Subcutaneous adipose tissue (tissue), 3 donors: ENCODE measurements around a stretch of chr22.

DNA sequence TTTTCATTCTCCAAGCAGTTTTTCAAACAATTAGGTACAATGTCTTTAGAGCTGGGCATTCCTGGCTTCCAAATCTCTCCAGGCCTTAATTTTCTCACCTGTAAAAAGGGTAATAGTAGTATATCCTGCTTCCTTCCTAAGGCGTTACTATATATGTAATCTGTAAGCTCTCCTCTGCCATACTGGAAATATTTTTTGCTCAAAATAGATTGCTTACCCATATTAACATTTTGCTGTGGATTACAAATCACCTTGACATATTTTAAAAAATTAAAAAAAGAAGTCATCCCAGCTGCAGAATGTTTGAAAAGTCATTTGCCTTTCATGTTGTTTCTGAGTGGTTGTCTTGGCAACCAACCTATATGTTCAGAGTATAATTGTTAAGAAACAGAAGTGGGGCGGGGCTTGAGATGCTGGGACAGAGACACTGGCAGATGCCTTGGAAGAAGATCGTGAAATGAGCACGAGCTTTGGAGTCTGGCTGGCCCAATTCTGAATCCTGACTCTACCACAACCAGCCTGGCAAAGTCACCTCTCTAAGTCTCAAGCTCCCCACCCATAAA lies 348.3 kb downstream of the LARGE1 start:
- PRO-cap: no peak
- RAMPAGE, long total RNA, 3 experiments: no peak in any of the 3 experiments

- PRO-cap: no peak
- RAMPAGE, long total RNA, 3 experiments: no peak in any of the 3 experiments
Observed at GRCh38 chr22:33659009-33659171, 261.4 kb downstream of the LARGE1 start.

- PRO-cap: no peak
- RAMPAGE, long total RNA, 3 experiments: no peak in any of the 3 experiments
Observed at GRCh38 chr22:33875081-33876083, 44.9 kb downstream of the LARGE1 start.

GRCh38 chr22:33889747-33890196 lies 30.5 kb downstream of the LARGE1 start:
- PRO-cap: no peak
- RAMPAGE, long total RNA, 3 experiments: no peak in any of the 3 experiments

- PRO-cap: unidirectional peak, plus-strand start at chr22:33918000; unidirectional peak, plus-strand start at chr22:33918258
- RAMPAGE, long total RNA, 3 experiments: start-site peak on the minus strand in 1 of 3 experiments, at chr22:33917691-33918613 at its widest, 7 reads per replicate
Observed at GRCh38 chr22:33917799-33918438, 2.4 kb downstream of the LARGE1 start.

DNA sequence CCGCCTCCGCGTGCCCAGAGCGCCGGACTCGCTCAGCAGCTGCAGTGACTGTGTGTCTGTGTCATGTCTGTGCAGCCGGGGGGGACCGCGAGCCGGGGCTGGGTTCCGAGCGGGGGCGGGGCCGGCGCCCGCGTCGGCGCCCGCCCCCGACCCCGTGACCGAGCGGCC lies 568 bp upstream of the LARGE1 start:
- PRO-cap: bidirectional peak, plus-strand start outside the sequence, minus-strand start at position 50 of the sequence
- RAMPAGE, long total RNA, 3 experiments: no peak in any of the 3 experiments

- PRO-cap: no peak
- RAMPAGE, long total RNA, 3 experiments: no peak in any of the 3 experiments
Observed at GRCh38 chr22:35104090-35104438, 38.1 kb downstream of the ISX start.

DNA sequence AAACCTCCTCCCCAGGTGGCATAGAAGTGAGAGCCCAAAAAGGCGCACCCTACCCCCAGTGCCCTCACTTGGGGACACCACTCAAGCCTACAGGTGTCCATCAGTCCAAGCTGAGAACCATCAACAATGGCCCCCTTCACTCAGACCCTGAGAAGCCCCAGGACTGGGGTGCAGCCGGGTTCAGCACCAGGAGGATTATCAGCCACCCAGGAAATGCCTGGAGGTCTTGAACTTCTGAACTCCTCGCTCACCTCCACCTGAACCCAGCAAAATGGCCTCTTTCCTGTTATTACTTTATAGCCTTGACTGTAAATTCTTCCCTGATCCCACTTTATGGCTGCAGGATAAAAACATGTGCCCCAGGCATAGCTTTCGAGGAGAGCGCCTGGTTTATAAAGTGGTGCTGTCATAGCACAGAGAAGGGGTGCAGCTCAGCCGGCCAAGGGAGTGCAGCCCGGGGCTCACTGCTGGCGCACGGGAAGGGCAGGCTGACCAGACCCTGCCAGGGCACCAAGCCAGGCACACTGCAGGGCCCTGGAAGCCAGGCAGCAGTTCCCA lies 50.7 kb downstream of the ISX start:
- PRO-cap: no peak
- RAMPAGE, long total RNA, 3 experiments: no peak in any of the 3 experiments

DNA sequence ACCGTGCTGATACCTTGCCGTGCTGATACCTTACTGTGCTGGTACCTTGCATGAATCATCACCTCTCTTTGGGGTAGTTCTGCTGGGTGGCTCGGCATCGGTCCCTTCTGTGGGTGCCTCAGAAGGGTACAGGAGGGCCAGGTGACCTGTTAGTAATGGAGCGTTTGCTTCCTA lies 17.0 kb downstream of the TOM1 start:
- PRO-cap: no peak
- RAMPAGE, long total RNA, 3 experiments: no peak in any of the 3 experiments

- PRO-cap: no peak
- RAMPAGE, long total RNA, 3 experiments: no peak in any of the 3 experiments
Observed at GRCh38 chr22:35356514-35357063, 24.3 kb upstream of the HMOX1 start.

DNA sequence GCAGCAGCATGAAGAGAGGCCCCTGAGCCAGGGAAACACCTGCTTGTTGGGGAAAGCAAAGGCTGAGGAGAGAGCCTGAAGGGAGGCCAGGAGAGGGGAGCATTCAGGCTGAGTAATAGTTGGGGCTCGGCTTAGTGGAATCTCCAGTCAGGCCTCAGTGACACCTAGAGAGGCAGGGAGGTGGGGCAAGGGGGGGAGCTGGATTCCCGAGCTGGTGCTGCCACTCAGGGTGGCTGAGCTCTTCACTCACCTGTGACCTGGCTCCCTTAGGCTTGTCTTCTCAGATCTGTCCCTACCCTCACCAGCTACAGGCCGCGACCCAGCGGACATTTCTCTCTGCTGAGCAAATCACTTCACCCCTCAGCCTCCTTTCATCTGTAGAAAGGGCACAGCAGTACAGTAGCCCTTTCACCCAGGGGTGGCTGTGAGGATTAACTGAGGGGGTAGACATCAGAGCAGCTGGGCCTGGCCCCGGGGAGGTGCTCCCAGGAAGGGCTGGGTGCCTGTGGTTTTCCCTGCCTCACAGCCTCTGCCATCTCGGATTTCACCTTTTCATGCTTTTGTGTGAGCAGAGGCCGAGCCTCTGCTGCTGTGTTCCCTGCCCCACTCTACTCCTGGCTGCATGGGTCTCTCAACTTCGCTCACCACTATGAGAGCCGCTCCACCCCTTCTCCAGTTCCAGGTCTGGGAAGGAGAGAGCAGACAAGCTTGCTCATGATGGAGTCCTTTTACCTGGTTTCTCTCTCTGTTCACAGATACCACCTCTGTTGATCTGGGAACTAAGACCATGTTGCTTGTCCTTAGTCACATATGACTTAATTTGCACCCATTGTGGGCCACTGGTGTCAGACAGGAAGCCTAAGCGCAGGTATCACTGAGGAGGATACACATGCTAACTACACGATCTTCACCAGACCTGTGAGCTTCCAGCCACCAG lies 26.6 kb downstream of the MCM5 start:
- PRO-cap: no peak
- RAMPAGE, long total RNA, 3 experiments: no peak in any of the 3 experiments

DNA sequence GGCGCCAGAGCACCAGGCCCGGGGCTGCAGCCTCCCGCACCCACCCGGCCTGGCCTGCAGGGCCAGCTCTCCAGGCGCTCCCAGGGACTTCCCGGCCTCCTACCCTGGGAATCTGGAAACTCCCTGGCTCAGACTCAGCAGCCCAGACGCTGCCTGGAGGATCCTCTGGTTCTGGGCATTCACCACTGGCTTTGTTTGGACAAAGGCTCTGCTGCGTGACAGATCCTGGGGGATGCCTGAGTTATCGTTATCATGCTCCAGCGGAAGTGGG lies 31.0 kb downstream of the MCM5 start:
- PRO-cap: no peak
- RAMPAGE, long total RNA, 3 experiments: no peak in any of the 3 experiments

DNA sequence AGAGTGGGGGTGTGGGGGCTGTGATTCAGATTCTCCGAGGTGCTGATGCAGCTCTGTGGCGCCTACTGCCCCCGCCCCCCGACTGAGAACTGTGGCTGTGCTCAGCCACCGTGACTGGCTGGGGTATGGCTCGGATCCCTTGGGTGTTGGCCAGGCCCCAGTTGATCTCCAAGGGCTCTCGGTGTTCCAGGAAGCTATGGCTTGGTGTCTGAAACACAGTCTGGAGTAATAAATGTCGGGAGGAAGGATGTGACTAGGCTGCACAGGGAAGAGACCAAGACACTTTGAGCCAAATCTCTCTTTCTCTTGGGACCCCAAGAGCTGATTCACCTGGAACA lies 60.5 kb upstream of the RASD2 start:
- PRO-cap: bidirectional peak, plus-strand start at position 218 of the sequence, minus-strand start at position 84 of the sequence
- RAMPAGE, long total RNA, 3 experiments: no peak in any of the 3 experiments

DNA sequence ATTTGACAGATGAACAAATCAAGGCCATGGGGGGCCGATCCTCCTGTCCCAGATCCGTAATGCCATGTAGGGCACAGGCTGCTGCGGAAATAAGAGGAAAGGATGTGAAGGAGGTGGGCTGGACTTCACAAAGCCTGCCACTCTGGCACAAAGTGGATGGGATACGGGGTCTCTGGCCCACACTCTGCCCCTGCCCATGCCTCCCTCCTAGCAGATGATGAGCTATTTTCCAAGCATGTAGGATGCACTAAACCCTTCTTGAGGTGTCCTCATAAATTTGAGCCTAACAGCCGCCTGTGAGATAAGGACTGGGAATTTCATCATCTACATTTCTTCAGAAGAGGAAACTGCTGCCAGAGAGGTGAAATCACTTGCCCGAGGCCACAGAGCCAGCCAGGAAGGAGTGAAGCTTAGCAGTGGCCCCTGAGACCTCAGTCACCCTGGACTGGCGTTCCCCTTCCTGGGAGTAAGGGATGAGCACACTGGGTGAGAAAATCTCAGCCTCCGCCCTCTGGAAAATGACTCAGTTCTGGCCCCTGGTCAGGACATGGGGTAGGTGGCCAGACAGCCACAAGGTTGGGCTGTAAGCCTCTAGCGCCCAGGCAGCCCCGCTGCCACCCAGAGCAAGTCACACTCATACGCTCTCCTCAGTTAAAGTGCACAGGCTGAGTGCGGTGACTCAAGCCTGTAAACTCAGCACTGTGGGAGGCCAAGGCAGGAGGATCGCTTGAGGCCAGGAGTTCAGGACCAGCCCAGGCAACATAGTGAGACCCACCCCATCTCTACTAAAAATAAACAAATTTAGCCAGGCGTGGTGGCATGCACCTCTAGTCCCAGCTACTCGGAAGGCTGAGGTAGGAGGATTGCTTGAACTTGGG lies 27.9 kb downstream of the MB start:
- PRO-cap: no peak
- RAMPAGE, long total RNA, 3 experiments: no peak in any of the 3 experiments

- PRO-cap: no peak
- RAMPAGE, long total RNA, 3 experiments: no peak in any of the 3 experiments
Observed at GRCh38 chr22:35642291-35642823, 5.9 kb upstream of the APOL6 start.

GRCh38 chr22:35649582-35649909 lies 1.3 kb downstream of the APOL6 start:
- PRO-cap: no peak
- RAMPAGE, long total RNA, 3 experiments: no peak in any of the 3 experiments

DNA sequence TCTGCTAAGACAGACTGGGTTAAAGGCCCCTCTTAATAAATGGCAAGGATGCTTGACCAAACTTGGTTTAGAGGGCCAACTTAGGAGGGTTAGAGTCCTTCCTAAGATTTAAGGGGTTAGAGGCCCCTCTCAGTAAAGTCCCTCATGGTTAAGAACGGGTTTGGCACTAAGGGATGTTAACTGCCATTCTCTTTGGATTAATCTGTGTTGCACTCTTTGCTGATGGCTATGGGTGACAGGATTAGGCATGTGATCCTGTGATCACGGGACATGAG lies 21.2 kb downstream of the APOL6 start:
- PRO-cap: no peak
- RAMPAGE, long total RNA, 3 experiments: no peak in any of the 3 experiments

DNA sequence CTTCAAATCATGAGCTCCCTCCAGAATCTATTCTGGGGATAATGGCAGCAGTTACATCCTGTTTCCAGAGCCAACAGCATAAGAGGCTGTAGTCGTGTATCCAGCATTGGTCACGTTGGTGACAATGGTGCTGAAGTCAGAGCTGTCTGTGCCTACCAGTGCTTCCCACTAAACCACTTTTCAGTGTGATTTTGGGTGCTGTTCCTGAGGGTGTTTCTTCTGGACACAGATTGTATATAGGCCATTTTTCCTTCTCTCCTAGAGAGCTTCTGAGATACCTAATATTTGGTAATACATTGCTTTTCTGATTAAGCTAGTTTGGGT lies 33.2 kb upstream of the APOL5 start:
- PRO-cap: no peak
- RAMPAGE, long total RNA, 3 experiments: no peak in any of the 3 experiments

GRCh38 chr22:35914867-35915260 lies 113.8 kb downstream of the RBFOX2 start:
- PRO-cap: no peak
- RAMPAGE, long total RNA, 3 experiments: no peak in any of the 3 experiments

- PRO-cap: no peak
- RAMPAGE, long total RNA, 3 experiments: no peak in any of the 3 experiments
Observed at GRCh38 chr22:36010022-36010648, 18.5 kb downstream of the RBFOX2 start.